Adrenal gland (tissue), 7 donors: ENCODE measurements around a stretch of chr3.

GRCh38 chr3:194537496-194538253, 50.9 kb upstream of the ATP13A3 start:
- PRO-cap, 3 experiments: no peak in any of the 3 experiments
- RAMPAGE, long total RNA, 4 experiments: no peak in any of the 4 experiments
- RRBS: no CpG with 5 or more reads among the region's 11 CpGs

DNA sequence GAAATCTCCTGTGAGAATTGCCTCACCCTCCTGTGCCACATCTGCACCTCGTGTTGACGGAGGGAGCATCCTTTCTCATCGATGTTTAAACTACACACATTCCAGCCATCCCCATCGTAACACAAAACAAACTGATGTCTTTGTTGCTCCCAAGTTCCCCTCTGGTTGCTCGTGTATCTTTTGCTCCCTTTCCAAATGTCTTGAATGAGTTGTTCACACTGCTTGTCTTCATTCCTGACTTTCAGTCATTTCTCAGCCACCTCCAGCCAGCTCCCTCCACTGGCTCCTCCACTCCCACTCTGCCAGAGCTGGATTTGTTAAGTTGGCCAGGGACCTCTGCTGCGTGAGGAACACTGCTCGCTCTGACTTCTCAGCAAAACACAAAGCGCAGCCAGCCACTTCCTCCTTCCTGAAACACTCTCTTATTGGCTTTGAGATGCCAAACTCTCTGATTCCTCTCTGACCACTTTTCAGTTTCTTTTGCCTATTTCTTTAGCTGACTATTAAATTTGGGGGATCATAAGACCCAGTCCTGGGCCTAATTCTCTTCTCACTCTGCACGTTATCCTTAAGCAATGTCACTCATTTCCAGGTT, 53.7 kb upstream of the ATP13A3 start:
- PRO-cap, 3 experiments: peak in 1 of 3 experiments; most common minus-strand start position 301 of the sequence (in 1)
- RAMPAGE, long total RNA, 4 experiments: no peak in any of the 4 experiments
- RRBS: no CpG with 5 or more reads among the region's 9 CpGs

- PRO-cap, 3 experiments: peak in 1 of 3 experiments; most common plus-strand start chr3:194556761 (in 1); most common minus-strand start chr3:194556667 (in 1)
- RAMPAGE, long total RNA, 4 experiments: no peak in any of the 4 experiments
- RRBS: no CpG with 5 or more reads among the region's 13 CpGs
Observed at GRCh38 chr3:194556356-194557221, 69.8 kb upstream of the ATP13A3 start.

DNA sequence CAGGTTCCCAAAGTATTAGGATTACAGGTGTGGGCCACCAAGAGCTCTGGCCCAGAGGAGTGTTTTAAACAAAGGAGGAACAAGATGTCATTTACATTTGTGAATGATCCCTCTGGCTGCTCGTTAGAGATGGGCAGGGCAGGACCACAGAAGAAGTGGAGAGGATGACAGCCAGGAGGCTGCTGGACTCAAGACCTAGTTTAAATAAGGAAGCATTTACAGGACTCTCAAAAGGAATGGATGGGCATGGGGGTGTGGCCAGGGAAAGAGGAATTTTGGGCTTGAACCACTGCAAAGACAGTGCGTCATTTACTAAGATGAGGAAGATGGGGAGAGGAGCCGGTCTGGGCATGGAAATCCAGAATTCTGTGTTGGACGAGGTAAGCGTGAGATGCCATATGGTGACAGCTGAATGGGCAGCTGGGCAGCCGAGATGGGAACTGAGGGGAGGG, 24.4 kb downstream of the TMEM44 start:
- PRO-cap, 3 experiments: no peak in any of the 3 experiments
- RAMPAGE, long total RNA, 4 experiments: no peak in any of the 4 experiments
- RRBS: no CpG with 5 or more reads among the region's 6 CpGs

DNA sequence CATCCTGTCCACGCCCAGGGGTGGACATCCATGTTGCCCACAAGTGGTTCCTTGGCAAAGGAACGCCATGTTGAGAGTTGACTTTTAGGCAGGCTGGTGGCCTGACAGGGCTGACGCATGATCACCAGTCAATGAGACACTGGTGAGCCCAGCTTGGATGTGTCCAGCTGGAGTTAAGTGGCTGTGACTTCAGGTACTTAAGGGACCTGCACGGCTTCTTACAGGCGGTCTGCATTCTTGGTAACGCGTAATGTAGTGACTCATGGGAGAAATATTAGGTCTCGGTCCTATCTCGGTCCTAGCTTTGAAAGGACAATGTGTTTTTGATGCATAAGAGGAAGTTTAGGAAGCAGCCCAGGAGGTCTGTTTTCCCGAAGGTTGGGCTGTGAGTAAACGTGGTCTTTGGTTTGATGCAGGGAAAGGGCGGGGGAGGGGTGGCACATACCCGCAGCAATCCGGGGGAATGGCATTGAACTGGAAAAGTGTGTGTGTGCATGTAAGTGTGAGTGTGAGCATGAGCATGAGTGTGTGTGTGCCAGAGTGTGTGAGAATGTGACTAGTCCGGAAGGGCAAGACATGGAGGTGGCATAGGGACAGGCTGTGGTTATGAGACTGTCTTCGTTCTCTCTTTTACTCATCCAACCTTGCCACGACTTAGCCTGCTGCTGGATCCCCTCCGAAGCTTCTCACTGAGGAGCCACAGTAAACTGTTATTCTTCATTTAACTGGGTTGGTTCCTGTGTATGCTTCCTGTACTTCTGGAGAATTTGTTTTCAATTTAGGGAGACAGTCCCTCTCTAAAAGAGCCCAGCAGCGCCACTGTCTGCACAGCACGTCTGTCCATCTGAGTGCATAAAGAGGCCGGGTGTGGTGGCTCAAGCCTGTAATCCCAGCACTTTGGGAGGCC, 55.4 kb downstream of the FAM43A start:
- PRO-cap, 3 experiments: no peak in any of the 3 experiments
- RAMPAGE, long total RNA, 4 experiments: no peak in any of the 4 experiments
- RRBS: 20% methylated on average over 2 of the region's 21 CpGs

DNA sequence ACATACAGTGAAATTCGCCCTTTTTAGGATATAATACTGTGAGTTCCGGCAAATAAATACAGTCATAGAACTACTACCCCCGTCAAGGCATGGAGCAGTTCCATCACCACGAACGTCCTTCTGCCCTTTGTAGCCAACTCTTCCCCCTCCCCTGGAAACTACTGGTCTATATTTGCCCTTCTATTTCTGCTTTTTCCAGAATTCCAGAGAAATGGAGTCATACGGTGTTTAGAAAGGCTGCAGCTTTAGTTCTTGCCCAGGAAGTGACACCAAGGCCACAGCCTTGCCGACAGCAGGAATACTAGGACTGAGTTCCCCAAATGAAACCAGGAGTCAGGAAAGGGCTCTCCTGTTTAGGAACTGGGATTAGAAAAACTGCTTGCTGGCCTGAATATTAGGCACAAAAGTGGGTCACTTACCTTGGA, 291.2 kb downstream of the FAM43A start:
- PRO-cap, 3 experiments: no peak in any of the 3 experiments
- RAMPAGE, long total RNA, 4 experiments: no peak in any of the 4 experiments
- RRBS: no CpG with 5 or more reads among the region's 7 CpGs

DNA sequence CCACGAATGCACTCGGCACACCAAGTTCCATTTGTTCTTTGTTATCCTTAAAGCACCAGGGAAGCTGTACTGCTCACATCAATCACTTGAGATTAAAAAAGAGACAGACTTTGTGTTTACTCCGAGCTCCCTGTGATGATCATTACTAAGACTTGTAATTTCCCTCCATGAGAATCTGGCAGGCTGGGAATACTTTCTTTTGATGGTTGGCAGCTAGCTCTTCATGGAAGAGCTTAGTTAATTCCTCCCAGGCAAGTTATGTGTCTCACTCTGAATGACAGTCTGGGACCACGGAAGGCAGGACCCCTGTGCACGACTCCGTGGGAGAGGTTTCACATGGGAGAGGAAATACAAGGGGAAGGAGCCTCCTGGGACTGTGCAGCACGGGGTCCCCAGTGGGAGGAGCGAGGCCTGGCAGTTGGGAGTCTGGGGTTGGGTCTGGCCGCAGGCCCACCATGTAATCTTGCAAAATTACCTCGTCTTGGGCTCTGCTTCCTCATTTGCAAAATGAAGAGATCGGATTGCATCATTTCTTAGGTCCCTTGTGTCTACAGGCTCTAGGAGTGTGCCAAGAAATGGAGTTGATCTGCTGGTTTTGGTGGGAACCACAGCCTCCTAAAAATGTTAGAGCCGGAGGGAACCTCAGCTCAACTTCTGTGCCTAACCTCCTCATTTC, 268.1 kb downstream of the XXYLT1 start:
- PRO-cap, 3 experiments: no peak in any of the 3 experiments
- RAMPAGE, long total RNA, 4 experiments: no peak in any of the 4 experiments
- RRBS: no CpG with 5 or more reads among the region's 12 CpGs

GRCh38 chr3:195119424-195120800, 151.0 kb downstream of the XXYLT1 start:
- PRO-cap, 3 experiments: peak in 1 of 3 experiments; most common minus-strand start chr3:195119709 (in 1)
- RAMPAGE, long total RNA, 4 experiments: no peak in any of the 4 experiments
- RRBS: no CpG with 5 or more reads among the region's 27 CpGs

DNA sequence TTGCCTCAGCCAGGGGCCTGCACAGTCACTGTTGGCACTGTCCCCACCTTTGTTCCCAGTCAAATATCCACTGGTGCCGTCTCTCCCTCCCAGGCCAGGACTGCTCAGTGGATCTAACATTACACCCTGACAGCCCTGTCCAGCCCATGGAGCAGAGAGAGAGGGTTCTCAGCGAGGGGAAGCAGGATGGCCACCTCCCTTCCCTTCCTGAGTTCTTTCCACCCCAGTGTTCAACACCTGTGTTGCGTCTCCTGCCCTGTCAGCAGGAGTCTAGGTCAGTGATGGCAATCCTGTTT, 1.6 kb upstream of the PPP1R2 start:
- PRO-cap, 3 experiments: no peak in any of the 3 experiments
- RAMPAGE, long total RNA, 4 experiments: no peak in any of the 4 experiments
- RRBS: no CpG with 5 or more reads among the region's 3 CpGs

DNA sequence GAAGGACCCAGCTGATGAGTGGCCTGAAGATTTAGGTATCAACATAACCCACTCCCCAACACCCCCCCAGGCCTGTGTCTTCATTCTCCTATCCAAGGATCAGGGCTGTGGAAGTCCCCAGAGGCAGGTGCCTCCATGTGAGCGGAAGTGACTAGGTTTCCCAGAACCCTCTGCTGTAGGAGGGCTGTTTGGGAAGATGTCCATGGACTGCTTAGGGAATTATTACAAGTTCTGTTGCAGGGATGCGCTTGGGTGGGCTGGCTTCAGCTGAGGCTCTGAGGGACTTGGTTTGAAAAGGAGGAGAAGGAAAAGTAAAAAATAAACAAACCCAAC, 12.0 kb upstream of the APOD start:
- PRO-cap, 3 experiments: no peak in any of the 3 experiments
- RAMPAGE, long total RNA, 4 experiments: no peak in any of the 4 experiments
- RRBS: no CpG with 5 or more reads among the region's 2 CpGs

DNA sequence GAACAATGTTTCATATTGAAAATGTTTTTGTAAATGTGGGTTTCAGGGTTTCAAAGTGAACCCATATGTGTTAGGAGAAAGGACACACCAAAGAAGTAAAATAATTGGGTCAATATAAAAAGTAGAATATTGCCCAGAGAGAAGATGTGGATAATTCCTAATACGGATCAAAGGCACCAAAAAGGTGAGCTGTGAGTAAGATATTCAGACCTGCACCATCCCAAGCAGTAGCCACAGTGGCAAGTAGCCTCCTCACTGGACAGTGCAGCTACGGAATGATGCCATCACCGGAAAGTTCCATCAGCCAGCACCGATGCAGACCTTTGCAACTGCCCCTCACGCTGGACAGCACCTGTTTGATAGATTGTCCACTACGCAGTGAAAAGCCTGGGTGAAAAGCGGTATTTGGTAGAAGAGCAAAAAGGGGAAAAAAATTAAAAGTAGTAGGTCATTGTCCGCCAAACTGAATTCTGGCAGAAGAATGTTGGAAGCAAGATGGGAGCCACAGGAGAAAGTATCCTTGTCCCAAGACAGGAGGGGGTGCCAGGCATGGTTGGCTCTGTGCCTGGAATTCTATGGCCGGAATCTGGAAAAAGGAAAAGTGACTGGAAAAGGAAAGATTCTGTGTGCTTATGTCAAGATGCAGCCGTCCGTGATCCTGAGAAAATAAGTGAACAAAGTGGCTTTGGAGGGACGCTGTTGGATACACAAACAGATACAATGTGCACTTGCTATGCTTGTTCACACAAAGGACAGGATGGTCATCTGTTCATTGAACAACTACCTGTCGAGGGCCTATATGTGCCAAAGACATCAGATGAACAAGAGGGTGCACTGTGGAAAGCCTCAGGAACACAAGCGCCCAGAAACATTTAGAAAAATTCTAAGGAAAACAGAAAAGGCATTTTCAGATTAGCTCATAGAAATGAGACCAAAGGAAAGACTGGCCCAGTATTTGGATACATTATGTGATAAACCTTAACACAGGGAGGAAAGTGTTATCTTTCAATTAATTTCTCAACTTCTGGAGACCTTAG, 28.6 kb upstream of the MUC20 start:
- PRO-cap, 3 experiments: no peak in any of the 3 experiments
- RAMPAGE, long total RNA, 4 experiments: no peak in any of the 4 experiments
- RRBS: no CpG with 5 or more reads among the region's 14 CpGs

- PRO-cap, 3 experiments: no peak in any of the 3 experiments
- RAMPAGE, long total RNA, 4 experiments: no peak in any of the 4 experiments
- RRBS: 92% methylated on average over 16 of the region's 77 CpGs
Observed at GRCh38 chr3:195867329-195868537, 40.6 kb downstream of the TNK2 start.

GRCh38 chr3:195872847-195874027, 35.1 kb downstream of the TNK2 start:
- PRO-cap, 3 experiments: no peak in any of the 3 experiments
- RAMPAGE, long total RNA, 4 experiments: no peak in any of the 4 experiments
- RRBS: 95% methylated on average over 10 of the region's 57 CpGs

DNA sequence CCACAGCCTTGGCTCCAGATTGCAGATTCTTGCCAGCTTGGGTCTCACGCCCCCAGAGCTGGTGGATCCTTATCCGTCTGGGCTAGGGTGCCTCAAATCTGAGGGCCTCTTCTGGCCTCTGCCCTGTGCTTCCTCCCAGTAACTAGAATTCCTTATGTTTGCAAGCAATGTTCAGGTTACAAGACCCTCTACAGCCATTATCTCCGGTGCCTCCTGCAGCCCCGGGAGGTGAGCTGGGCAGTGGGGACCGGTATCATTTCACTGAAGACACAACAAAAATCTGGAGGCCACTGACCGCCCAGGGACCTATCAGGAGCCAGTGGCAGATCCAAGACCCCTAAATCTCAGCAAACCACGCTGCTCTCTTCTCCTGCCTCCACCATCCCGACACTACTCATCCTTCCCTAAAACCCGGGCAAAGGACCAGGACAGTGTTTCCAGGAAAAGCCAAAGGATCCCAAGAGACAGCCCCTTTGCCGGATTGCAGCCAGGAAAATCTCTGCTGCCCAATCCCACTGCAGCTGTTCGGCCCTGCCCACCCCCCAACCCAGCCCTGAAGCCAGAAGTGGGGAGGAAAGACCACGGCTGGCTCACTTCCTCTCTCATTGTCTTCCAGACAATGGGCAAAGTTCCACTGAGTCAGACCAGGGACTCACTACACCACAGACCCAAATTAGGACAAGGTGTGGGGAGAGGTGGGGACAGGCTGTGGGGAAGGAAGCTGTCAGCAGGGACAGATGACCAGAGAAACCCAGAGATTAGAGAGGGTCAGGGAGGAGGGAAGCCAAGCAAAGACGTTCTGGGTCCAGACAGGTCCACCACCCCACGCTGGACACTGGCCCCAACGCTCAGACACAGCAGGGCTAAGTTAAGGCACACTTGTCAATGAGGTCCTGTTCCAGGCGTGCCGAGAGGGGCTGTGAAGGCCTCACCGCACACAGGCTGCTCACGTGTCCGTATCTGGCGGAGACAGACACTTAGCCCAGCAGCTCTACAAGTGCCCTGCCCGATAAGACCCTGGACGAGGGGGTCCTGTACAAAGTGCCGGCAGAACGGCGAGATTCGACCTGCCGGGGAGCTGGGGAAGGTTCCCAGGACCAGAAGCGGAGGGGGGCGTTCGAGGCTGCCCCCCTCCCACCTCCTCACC, 22.2 kb downstream of the TNK2 start:
- PRO-cap, 3 experiments: peak in 3 of 3 experiments; most common plus-strand start position 791 of the sequence (in 1); most common minus-strand start position 392 of the sequence (in 3)
- RAMPAGE, long total RNA, 4 experiments: no peak in any of the 4 experiments
- RRBS: 81% methylated on average over 2 of the region's 31 CpGs

GRCh38 chr3:195896673-195897530, 11.4 kb downstream of the TNK2 start:
- PRO-cap, 3 experiments: peak in 3 of 3 experiments; most common plus-strand start chr3:195896831 (in 1); most common minus-strand start chr3:195896891 (in 3)
- RAMPAGE, long total RNA, 4 experiments: no peak in any of the 4 experiments
- RRBS: no CpG with 5 or more reads among the region's 13 CpGs

- PRO-cap, 3 experiments: peak in 3 of 3 experiments; most common plus-strand start chr3:195954618 (in 2); most common minus-strand start chr3:195954546 (in 3)
- RAMPAGE, long total RNA, 4 experiments: no peak in any of the 4 experiments
- RRBS: 1% methylated on average over 4 of the region's 120 CpGs
Observed at GRCh38 chr3:195953777-195954948, 45.8 kb upstream of the TNK2 start.

DNA sequence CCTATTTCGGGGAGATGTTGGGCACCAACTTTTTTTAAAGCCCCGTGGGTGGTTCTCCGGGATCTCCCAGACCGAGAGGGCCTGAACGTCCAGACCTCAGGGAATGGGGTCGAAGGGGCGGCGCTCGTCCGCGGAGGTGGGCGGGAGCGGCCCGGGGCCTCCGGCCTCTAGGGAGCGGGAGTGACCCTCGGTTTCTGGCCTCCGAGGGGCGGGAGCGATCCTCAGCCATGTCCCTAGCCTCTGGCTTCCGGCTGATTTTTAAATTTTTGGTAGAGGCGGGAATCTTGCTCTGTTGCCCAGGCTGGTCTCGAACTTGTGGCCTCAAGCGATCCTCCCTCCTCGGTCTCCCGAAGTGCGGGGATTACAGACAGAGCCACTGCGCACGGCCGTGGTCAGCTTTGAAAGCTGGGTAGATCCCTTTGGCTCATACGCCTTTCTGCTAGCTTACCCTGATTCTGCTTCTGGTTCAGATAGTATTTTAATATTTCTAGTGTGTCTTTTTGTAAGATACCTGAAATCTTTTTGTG, 82.2 kb upstream of the TNK2 start:
- PRO-cap, 3 experiments: peak in 2 of 3 experiments; most common minus-strand start position 260 of the sequence (in 2)
- RAMPAGE, long total RNA, 4 experiments: no peak in any of the 4 experiments
- RRBS: no CpG with 5 or more reads among the region's 31 CpGs

- PRO-cap, 3 experiments: peak in 3 of 3 experiments; most common plus-strand start chr3:196081129 (in 2); most common minus-strand start chr3:196081456 (in 2)
- RAMPAGE, long total RNA, 4 experiments: no peak in any of the 4 experiments
- RRBS: 2% methylated on average over 32 of the region's 79 CpGs
Observed at GRCh38 chr3:196080902-196081966, 656 bp downstream of the TFRC start.

GRCh38 chr3:196144798-196145235, 62.9 kb upstream of the TFRC start:
- PRO-cap, 3 experiments: no peak in any of the 3 experiments
- RAMPAGE, long total RNA, 4 experiments: no peak in any of the 4 experiments
- RRBS: no CpG with 5 or more reads among the region's 12 CpGs

GRCh38 chr3:196243772-196244634, 27.7 kb downstream of the SLC51A start:
- PRO-cap, 3 experiments: no peak in any of the 3 experiments
- RAMPAGE, long total RNA, 4 experiments: no peak in any of the 4 experiments
- RRBS: no CpG with 5 or more reads among the region's 67 CpGs